Frontal cortex (tissue), 2 donors: ENCODE measurements around the gene GPNMB.

- RAMPAGE, long total RNA = no peak
Measured at GRCh38 chr7:22661259-22662564, 65.3 kb upstream of the IL6 start.

GRCh38 chr7:22728112-22728340 is 1.0 kb downstream of the IL6 start:
- RAMPAGE, long total RNA = no peak

DNA sequence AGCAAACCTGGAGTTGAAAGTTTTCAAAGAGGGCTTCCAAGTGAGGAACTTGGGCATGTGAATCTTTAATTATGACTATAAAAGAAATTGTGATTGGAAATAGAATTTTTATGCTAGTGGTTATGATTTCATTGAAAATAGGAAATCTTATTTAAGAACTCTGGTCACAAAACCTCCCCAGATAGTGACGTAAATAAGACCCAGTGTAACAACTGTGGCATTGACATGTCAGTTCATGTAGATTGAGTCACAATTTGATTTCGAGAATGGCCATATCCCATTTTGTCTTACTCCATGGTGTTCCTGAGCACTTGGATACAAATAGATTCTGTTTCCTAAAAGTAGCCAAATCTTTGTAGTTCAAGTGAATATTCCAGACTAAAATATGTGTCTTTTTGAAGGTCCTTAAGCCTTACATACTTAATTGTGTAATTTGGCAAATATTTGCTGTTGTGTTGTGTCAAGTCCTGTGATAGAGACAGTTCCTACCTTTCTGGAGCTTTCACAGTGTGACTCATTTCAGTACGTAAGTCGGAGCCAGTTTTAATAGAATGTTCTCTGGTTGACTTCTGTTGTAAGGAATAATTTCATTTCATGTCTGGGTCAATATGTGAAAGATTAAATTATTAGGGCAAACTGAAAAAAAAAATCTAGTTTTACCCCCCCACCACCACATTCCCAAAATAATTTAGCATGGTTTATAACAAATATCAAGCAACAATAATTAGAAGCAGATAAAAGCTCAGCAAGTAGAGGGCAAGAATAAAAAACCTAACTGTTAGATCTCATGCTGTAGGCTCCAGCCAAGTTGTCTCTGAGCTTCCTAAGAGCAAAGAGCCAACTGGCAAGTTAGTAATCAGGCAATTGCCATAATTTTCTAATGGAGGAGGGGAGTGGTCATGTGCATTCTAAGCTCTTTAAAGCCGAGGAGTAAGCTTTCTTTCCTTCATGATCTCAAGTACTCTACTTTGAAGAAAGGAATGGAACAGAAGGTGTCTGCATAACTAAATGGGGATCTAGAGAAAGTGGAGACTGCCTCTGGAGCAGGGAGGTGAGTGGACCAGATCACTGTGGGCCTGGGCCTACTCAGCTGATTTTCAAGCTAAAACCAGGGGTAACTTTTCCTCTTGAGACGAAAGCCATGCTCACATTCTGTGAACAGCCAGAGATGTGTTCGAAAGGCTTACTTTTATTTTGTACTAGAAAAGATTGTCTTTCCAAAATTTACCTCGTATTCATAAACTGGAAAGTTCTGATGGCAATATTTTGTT is 37.4 kb upstream of the TOMM7 start:
- RAMPAGE, long total RNA = no peak

- RAMPAGE, long total RNA = no peak
Measured at GRCh38 chr7:23018443-23019197, 4.7 kb upstream of the HYCC1 start.

GRCh38 chr7:23246518-23247094 is at the start of gene GPNMB:
TSS of gene GPNMB (plus strand) at chr7:23246775.
- RAMPAGE, long total RNA = no peak

DNA sequence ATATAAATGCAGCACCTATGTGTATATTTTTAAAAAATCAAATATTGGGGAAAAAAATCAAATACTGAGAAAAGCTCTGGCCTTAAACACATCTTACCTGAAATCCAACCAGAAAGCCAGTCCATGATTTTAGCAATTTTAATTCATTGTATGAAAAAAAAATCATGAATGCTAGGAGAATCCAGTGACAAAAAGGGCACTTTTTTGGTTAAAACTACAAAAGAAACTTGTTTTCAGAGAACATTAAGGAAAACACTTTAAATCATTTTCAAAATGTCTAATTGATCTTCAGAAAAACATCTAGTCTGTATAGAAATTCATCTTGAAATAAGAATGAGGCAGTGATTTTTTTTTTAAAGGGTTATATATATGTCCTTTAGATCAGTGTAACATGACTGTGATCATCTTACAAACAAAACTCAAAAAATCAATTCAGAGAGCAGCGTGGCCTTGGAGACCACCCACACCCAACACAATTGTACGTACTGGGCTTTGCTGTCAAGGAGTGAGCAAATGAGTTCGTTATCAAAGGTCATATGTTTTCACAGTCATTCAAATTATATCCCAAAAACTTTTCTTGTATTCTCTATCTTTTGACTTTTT is 11.4 kb downstream of the MALSU1 start:
- RAMPAGE, long total RNA = no peak

- RAMPAGE, long total RNA = no peak
Measured at GRCh38 chr7:23469178-23469686, 1.1 kb downstream of the IGF2BP3 start.

DNA sequence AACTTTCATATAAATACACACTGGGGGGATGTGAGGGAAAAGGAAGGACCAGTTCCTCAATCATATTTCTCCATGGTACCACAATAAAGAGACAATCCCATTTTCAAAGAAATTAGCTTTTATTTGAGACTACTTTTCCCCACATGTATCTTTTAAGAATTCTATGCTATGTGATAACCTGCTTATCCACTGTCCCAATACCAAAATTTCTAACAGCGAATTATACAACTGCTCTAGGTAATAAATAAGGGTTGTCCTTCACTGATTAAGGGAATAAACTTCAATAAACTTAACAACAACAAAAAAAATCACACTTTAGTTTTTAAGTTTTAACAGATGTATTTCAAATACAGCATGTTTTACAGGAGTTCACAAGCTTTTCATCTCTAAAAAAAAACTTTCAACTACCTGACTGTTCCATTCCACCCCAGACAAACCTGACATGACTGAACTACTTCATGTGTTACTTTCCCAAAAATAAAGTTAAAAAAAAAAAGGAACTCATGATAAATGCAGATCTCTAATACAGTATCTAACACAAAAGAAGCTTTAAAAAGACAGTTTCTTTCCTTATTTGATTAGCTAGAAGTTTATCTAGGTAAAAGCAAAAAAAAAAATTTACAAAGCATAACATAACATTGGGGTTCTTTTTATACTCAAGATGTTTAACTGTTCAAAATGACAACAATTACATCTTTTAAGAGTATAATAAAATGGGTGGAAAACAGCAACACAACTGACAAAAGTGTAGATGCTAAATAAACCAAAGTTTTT is 26.9 kb downstream of the TRA2A start:
- RAMPAGE, long total RNA = no peak

DNA sequence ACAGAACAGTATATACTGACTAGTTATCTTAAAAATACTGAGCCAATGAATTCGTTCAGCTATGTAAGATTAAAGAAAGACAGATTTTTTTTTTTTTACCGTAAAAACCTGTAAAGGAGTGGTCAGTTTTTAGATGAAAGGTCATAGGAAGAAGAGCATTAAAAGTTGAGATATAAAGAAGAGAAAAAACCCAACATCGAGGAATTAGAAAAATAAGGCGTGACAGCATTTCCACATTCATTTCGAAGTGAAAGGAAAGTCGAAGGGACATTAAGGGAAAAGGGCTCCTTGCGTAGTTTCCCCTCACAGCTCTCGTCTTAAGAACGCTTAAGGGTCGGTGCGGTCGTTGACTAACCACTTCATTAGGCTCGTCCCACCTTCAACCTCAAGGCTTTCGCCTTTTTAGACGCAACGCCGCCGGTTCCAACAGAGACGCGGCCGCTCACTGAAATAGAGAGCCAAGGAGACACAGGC is 918 bp downstream of the TRA2A start:
- RAMPAGE, long total RNA = no peak

- RAMPAGE, long total RNA = no peak
Measured at GRCh38 chr7:23722454-23723040, 12.5 kb downstream of the STK31 start.

DNA sequence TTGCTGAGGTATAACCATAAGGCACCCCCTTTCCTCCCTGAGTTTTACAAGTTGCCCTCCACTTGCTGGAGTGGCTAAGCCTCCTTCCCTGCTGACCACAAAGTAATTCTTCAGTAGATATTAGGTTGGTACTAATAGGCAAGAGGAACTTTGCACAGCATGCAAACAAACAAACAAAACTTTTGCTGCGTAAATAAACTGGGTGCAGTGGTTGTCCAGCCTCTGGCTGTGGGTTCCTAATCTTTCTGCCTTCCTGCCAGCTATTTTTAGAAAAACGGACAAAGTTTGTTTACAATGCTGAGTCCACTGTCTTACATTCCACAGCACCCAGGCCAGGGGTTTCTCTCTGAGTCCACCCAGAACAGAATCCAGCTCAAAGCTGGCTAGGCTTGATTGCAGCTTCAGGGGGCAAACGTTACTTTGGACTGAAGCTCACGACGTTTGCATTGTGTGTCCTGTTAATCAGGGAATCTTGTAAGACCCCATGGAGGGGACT is 246.7 kb downstream of the STK31 start:
- RAMPAGE, long total RNA = no peak

- RAMPAGE, long total RNA = no peak
Measured at GRCh38 chr7:24596770-24597946, 23.9 kb downstream of the PALS2 start.

- RAMPAGE, long total RNA = no peak
Measured at GRCh38 chr7:24688491-24689131, 68.7 kb downstream of the GSDME start.

- RAMPAGE, long total RNA = no peak
Measured at GRCh38 chr7:24765252-24765708, 8.0 kb upstream of the GSDME start.

- RAMPAGE, long total RNA = no peak
Measured at GRCh38 chr7:24877783-24878448, 102.1 kb downstream of the OSBPL3 start.

DNA sequence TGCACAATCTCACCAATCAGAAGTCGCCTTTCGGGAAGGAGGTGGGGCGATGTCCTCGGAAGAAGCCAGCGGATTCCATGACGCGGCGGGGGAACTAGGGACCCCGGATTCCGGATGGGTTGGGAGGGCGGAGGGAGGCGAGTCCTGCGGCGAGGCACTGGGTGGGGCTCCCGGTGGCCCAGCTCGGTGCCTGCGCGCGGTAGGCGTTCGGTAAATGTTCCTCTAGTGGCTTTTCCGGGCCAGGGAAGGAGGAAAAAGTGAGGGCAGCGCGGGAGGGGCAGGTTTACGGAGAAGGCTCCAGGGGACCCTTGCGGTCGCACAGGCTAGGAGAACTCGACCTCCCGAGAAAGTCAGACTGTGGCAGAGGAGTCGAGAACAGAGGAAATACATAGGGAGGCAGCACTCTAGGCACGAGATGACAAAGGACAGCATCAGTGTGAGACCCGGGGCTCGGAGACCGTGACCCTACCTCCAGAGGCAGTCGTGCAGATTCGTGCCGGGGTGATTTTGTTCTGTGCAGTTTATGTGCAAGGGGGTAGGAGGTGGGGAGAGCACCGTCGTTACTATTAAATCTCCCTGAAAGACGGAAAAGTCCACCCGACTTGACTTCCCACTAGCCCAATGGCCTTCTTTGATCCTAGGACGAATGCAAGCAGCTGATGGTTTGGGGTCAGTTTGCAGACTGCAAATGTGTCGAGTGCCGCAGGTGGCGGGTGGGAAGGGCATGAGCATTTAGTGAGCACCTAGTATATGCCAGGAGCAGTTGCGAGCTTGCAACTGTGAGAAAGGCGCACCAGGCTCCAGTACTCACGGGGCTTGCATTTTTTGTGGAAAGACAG is 534 bp upstream of the OSBPL3 start:
- RAMPAGE, long total RNA = no peak

DNA sequence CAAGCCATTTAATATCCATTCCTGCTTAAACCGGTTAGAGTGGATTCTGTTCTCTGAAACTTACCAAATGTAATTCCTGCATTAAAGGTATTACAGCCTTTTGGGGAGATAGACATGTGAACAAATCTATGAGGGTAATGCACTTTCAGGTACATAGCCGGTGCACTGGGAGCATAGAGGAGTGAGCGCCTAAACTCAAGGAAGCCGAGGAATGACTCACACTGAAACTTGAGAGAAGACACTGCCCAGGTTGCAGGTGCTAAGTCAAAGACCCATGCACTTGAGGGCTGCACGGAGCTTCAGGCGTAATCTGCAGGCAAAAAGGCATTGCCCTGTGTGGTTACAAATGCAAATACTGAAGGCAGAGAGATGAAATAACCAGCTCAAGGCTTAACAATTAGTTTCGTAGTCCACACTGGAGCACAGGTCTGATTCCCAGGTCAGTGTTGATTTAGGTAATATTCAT is 51.0 kb upstream of the OSBPL3 start:
- RAMPAGE, long total RNA = no peak

- RAMPAGE, long total RNA = no peak
Measured at GRCh38 chr7:25117535-25118392, 7.3 kb downstream of the CYCS start.

DNA sequence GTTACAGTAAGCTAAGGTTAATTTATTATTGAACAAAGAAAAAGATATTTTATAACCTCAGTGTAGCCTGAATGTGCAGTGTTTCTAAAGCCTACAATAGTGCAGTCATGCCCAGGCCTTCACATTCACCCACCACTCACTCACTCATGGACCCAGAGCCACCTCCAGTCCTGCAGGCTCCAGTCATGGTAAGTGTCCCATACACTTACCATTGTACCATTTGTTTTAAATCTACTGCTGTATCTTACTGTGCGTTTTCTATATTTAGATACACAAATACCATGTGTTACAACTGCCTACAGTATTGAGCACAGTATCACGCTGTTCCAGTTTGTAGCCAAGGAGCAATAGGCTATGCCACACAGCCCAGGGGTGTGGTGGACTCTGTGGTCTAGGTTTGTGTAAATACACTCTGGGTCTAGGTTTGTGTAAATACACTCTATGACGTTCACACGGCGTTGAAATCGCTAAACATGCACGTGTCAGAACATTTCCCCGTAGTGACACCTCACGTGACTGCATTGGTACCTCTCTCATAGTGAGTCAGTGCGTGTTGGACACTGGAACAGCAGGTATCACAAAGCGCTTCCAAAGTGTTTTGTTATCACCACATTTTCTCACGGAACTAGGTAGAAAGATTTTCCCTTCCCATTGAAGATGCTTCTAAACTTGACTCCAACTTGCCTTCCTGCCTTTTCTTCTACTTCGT is 340.1 kb upstream of the NPVF start:
- RAMPAGE, long total RNA = no peak

- RAMPAGE, long total RNA = no peak
Measured at GRCh38 chr7:25700206-25700405, 451.9 kb upstream of the NFE2L3 start.